Ovary (tissue), 7 donors: ENCODE data around the genes SYT15B, ERCC6, C10orf53 and ASAH2.

- PRO-cap, 7 experiments, result no peak in any of the 7 experiments
- RAMPAGE, long total RNA, 2 experiments, result no peak in any of the 2 experiments
Measured at GRCh38 chr10:47082315-47082768, 171.1 kb downstream of the PTPN20 start.

DNA sequence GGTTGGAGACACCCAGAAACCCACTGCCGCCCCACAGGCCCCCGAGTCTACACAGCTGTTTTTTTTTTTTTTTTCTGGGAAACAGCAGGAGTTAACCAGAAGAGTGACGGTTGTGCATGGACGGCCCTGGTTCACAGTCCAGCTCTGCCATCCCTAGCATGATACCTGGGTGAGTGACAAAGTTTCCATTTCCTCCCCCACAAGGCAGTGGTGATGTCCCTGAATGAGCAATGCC is 154.5 kb upstream of the GDF10 start:
- PRO-cap, 7 experiments, result no peak in any of the 7 experiments
- RAMPAGE, long total RNA, 2 experiments, result no peak in any of the 2 experiments

DNA sequence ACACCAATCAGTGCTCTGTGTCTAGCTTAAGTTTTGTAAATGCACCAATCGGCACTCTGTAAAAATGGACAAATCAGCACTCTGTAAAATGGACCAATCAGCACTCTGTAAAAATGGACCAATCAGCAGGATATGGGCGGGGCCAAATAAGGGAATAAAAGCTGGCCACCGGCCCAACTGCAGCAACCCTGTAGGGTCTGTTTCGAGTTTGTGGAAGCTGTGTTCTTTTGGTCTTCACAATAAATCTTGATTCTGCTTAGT is 133.2 kb upstream of the GDF10 start:
- PRO-cap, 7 experiments, result no peak in any of the 7 experiments
- RAMPAGE, long total RNA, 2 experiments, result no peak in any of the 2 experiments

DNA sequence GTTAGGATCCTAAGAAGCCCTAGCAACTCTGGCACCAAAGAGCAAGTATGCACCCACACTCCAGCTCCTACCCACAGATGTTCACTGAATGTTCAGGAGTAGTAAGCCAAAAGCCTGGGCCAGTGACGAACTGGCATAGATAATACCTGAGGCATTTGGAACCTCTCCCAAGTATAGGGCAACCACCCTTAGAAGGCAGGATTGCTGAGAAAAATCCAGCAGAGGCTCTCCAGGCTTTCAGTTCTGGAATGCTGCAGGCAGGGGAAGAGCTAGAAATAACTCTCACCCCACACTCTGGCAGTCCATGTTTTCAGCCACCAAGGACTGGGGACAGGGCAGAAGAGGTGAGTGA is 90.3 kb downstream of the SYT15B start:
- PRO-cap, 7 experiments, result no peak in any of the 7 experiments
- RAMPAGE, long total RNA, 2 experiments, result no peak in any of the 2 experiments

DNA sequence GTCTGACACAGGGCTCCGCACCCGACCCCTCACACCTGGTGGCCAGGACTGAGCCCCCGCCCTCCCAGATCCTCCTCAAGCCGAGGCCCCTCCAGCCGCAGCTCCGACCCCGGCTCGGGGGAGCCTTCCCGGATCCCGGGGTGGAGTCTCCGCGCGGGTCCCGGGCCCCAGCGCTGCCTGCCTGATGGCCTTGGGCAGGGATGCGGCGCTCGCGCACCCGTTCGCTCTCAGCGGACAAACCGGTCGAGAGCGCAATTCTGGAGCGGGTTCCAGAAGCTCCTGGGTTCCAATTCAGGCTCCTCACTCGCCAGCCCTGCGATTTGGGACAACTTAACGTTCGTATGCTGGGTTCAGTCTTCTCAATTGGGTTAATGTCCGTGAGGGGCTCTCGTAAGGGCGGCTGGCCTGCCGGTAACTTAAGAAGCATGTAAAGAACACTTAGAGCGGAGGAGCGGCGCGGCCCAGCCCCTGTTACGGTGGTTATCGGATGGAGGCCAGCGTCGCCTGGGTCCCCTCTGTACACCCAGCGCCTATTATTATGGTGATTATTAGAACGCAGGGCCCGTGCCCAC is at the start of gene SYT15B:
SYT15B (minus strand) TSS at position 555 of the 572 bp plus-strand sequence.
- PRO-cap, 7 experiments, result no peak in any of the 7 experiments
- RAMPAGE, long total RNA, 2 experiments, result no peak in any of the 2 experiments

DNA sequence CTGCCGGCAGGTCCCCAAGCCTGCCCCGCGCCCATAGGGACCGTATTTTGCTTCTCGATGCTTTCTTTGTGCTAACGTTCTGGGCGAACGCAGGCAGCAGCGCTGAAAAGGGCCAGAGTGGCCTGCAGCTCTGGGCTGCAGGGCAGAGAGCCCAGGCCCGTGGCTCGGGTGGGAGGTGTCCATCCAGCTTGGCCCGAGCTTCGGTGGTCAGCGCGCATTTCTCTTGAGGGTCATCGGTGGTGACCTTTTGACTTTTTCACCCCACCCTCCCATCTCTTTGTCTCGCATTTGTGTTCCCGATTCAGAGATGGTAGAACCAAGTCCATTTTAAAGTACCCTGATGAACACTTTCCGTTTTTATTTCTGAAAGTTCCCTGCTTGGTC is 771 bp downstream of the MAPK8 start:
- PRO-cap, 7 experiments, result peak in 1 of 7 experiments; most common plus-strand start position 60 of the sequence (in 1)
- RAMPAGE, long total RNA, 2 experiments, result no peak in any of the 2 experiments

DNA sequence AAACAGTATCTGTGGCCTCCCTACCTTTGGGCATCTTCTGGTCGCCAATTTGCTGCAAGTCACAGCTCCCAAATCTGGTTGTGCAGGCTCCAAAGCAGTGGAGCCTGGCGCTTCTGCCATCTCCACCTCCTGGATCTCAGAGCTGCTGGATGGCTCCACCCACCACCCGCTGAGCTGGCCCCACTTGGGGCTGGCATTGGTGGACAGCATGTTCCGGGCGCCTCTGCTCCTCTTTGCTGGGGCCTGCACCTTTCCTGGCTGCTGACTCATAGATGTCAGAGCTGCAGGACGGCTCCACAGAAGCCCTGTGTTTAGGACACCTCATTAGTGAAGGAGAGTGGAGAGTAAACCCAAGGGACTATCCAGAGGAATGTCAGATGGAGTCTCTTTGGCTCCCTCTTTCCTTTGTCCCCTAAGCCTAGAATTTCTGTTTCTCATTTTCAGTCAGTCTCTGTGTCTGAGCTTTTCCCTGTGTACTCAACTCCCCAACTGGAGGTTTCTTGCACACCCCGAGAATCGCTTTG is 27.4 kb downstream of the MAPK8 start:
- PRO-cap, 7 experiments, result no peak in any of the 7 experiments
- RAMPAGE, long total RNA, 2 experiments, result no peak in any of the 2 experiments

DNA sequence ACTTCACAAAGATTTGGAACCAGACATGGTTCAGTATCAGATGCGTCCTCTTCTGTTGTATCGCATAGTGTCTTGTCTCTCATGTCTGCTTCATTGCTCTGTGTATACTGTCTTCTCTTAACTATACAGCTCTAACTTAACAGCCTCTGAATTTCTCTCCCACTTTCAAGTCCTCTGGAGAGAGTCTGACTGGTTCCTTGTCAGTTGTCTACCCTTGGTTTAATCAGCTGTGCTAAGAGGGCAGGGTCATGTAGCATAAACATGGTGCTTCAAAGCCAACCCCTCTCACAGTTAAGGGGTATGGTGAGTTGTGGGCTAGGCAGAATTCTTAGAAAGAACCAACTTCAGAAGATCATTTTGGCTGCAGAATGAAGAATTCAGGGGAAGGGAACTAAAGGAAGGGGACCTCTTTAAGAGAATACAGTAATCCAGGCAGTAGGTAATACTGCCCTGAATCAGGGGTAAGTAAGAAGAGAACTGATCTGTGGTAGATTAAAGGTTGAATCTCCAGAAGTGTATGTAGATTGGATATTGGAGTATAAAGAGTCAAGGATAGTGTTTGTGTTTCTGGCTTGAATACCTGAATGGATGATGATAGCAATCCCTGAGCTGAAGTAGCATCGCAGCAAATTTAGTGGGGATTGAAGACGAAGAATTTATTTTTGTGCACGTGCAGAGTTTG is 62.5 kb downstream of the MAPK8 start:
- PRO-cap, 7 experiments, result no peak in any of the 7 experiments
- RAMPAGE, long total RNA, 2 experiments, result no peak in any of the 2 experiments

DNA sequence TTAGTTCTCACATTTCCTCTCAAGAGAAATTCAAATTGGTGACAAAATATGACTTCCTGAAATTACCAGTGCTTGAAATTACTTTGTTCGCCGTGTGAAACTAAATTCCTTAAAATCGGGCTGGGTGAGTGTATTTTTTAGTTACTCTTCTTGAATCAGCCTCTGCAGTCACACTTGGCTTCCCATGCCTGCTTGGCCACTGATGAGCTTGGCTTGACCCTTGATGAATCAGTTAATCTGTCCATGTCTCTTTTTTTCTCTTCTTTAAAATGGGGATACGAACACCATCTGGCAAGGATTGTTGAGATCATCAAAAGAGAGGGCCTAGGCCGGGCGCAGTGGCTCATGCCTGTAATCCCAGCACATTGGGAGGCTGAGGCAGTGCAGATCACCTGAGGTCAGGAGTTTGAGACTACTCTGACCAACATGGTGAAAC is 19.0 kb upstream of the ARHGAP22 start:
- PRO-cap, 7 experiments, result no peak in any of the 7 experiments
- RAMPAGE, long total RNA, 2 experiments, result no peak in any of the 2 experiments

DNA sequence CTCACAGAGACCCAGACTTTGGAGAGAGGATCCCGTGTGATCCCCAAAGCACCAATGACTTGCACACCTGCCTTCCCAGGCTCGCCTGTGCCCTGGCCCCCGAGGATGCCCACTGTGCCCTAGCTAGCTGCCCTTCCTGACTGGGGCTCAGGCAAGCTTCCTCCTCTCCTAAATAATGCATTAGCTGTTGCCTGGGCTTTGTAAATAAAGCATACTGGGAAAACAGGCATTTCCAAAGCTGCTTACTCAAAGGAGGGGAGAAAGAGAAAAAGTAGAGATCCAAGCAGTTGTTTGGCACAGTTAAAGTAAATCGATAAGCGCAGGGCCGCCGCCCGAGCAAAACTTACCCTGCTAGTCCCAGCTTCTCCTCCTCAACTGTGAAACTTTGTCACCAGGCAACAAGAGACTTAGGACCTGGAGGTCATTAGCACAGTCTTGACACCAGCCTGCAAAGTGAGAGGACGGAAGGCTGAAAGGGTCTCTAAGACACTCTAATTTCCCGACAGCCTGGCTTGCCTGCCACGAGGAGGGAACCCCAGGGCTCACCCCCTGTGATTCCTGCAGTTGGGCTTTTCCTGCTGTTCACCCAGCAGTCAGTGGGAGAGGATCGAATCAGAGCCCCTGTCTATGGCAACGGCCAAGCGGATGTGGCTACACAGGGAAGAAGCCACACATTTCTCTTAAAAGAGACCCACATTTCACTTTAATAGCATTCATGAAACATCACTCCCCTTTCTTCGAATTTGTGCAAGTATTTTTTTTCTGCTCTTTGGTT is 4.6 kb downstream of the LRRC18 start:
- PRO-cap, 7 experiments, result no peak in any of the 7 experiments
- RAMPAGE, long total RNA, 2 experiments, result start-site peak on the minus strand in 1 of 2 experiments, centred at position 376 of the sequence, 12 reads per replicate

DNA sequence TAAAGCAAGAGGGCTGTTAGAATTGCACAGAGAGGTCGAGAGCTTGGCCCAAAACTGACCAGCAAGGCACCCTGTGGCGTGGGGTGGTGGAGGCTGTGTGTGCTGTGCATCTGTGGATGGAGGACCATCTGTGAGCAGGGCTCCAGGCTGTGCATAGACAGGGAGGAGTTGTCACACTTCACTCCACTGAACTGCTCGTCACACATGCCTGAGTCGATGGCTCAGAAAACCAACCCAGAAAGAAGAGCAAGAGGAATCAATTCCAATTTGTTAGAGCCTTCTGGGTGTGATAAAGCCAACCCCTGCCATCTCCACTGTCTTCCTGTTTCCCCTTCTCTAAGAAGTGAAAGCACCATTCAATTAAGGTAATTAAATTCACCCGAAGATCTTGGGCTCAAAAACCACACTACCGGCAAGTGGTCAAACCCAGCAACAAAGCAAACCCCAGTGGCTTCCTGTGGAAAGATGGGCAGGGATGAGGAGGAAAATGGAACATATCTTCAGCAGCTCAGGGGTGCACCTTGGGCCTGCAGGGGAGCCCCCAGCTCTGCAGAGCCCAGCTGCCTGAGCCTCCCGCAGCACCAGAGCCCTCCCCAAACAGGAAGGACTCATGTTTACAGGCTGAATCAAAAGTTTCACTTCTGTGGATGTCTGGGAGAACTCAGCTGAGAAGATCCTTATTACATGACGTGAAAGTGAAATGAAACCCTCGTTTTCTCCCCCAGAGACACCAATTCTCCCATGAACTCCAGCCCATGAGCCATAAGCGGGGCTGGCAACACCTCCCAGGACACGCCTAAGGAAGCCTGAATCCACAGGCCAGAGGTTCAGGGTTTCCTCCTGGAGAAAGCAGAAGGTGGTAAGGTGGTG is 10.9 kb downstream of the C10orf71 start:
- PRO-cap, 7 experiments, result no peak in any of the 7 experiments
- RAMPAGE, long total RNA, 2 experiments, result no peak in any of the 2 experiments

GRCh38 chr10:49538690-49539392 is at the start of gene ERCC6:
Gene ERCC6, minus strand, starts transcription at chr10:49539121.
- PRO-cap, 7 experiments, result peak in 7 of 7 experiments; most common plus-strand start chr10:49538855 (in 6); most common minus-strand start chr10:49538777 (in 5)
- RAMPAGE, long total RNA, 2 experiments, result start-site peak on the minus strand in 2 of 2 experiments, at chr10:49539024-49539085 at its widest, 67 to 101 reads per replicate

DNA sequence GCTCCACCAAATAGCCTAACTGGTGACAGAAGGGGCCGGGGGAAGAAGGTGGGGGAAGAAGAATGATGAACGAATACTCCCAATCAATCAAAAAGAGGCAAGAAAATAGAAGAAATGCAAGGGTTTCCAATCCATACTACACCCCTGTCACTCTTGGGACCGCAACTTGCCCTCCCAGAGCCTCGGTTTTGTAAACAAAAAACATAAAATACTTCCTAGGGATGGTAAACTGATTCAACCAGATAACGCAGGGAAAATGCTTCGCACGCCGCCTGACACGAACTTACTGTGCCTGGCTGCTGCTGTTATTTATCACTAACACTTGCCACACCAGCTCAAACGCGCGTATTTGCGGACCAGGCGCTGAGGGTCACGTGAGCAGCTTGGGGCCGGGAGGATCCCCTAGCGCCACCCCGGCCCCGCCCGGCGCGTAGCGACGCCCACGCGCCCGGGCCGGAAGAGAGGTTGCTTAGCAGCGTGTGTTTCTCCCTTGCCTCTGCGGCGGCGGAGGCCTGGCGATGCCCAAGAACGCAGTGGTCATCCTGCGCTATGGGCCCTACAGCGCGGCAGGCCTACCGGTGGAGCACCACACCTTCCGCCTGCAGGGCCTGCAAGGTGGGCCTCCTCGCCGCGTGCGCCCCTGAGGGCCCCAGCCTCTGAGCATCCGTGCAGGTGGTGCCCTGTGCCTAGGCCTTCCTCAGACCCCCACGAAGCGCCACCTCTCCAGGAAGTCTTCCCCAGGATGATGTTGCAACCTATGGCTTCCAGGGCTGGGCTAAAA is at the start of gene C10orf53:
C10orf53 (plus strand) TSS at position 472 of the 781 bp plus-strand sequence.
- PRO-cap, 7 experiments, result no peak in any of the 7 experiments
- RAMPAGE, long total RNA, 2 experiments, result no peak in any of the 2 experiments

DNA sequence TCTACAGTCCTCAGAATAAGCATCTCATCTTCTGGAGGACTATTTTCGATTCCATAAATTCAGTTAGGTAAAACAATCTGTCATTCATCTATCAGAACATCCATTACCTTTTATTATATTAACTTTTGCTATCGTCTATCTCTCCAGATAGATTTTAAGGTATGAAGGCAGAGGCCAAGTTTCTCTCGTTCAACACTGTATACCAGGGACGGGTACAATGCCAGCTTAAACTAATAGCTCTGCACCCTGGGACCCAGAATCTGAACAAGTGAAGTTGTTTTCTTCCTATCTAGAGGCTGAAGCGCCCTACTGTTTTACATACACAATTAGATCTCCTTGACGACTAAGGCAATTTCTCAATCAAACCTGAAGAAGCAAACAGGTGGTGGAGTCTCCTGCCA is 946 bp downstream of the PARG start:
- PRO-cap, 7 experiments, result no peak in any of the 7 experiments
- RAMPAGE, long total RNA, 2 experiments, result no peak in any of the 2 experiments

DNA sequence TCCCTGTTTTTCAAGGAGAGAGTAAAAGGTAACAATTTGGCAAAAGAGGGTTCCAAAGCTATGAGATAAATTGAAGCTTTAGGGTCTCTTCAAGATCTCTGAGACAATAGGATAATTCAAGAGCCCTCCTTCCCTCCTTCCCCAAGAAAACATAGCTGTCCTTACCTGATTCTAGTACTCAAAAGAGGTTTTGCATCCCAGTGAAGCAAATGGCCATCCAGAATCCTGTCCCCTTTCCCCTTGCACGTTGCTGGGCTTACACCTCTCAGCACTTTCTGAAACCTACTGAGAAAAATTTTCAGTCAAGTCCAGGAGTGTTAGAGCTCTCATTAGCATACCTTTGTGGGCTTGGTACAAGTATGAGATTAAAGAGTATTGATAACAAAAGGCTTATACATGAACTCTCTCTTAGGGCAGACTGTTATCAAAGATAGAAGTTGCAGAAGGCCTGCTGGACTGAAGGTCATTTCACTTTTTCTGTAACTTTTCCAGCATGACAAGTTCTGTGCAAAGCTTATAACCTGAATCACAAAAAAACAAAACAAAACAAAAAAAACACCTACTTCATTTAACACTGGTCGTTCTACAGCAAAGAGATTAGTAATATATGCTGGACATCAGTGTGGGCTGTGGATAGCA is at the start of gene ASAH2:
ASAH2 (minus strand) TSS at position 287 of the 639 bp plus-strand sequence.
- PRO-cap, 7 experiments, result no peak in any of the 7 experiments
- RAMPAGE, long total RNA, 2 experiments, result no peak in any of the 2 experiments

GRCh38 chr10:50362744-50363116 is 111.4 kb upstream of the ASAH2 start:
- PRO-cap, 7 experiments, result no peak in any of the 7 experiments
- RAMPAGE, long total RNA, 2 experiments, result no peak in any of the 2 experiments

DNA sequence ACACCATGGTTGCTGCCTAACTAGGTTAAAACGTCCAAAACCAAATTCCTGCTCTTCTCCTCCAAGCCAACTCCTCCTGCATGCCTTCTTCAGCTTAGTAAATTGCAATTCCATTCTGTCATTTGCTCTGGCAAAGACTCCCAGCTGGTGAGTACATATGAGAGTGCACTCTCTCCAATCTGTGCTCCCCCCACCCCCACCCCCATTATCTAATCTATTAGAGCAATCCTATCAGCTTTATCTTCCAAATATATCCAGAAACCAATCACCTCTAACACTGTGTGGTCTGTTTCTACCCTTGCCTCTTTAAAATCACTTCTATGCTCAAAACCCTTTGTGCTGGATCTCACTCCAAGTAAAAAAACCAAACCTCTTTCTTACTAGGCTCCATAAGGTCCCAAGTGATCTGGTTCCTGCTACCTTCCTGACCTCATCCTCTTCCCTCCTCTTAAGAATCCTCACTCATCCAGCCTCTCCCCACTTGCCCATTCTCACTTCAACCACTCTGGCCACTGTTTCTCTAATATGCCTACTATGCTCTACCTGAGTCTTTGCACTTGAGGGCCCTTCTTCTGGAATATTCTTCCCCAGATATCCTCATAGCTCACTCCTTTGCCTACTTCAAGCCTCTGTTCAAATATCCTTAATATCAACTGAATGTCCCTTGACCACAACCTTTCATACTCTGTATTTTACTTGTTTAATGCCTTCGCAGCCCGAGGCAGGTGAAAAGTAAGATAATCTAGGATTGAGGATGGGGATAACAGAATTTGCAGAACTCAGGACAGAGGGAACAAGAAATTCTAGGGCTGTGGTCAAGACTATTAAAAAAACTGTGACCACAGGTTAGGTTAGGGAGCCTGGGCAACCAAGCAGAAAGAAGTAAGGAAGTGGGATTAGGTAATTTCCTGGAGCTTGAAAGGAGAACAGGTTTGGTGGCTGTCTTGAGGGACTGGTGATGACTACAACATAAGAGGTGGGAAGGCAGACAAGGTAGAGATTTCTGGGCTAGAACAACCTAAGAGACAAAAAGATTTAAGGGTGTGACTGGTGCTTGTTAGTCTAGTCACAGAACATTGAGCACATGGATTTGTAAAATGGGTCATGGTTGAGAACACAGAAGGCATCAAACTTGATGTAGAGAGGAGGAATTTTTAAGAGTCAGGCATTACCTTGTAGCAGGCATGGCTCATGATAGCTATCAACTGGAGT is 123.3 kb upstream of the ASAH2 start:
- PRO-cap, 7 experiments, result no peak in any of the 7 experiments
- RAMPAGE, long total RNA, 2 experiments, result no peak in any of the 2 experiments

DNA sequence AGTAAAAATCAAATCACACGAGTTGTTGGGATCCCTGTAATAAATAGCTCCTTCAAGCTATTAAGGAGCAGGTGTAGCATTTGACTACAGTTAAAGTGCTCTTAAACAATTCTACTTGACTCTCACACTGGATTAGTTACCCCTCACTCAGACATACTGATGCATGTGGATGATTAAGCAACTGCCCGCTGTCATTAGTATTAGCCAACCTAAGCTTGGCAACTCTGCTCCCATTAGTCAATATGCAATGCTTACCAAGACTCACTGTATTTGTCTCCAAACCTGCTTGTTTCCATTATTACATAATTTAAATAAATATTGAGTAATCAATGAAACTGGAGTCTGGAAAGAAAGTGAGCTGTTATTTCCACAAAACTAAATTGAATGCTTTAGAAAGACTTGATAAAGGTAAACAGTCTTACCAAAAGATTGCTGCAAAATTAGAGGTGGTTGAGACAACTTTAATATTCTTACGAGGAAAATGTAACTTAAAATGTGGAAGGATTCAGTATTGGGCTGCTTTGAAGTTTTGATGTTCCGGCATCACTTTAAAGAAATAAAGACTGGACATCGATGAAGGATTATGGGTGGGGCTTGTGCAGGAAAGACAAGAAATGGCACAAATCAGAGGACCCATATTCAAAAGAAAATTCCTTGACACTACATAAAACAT is 144.1 kb upstream of the ASAH2 start:
- PRO-cap, 7 experiments, result no peak in any of the 7 experiments
- RAMPAGE, long total RNA, 2 experiments, result no peak in any of the 2 experiments

- PRO-cap, 7 experiments, result no peak in any of the 7 experiments
- RAMPAGE, long total RNA, 2 experiments, result no peak in any of the 2 experiments
Measured at GRCh38 chr10:50469997-50470369, 153.8 kb downstream of the SGMS1 start.

- PRO-cap, 7 experiments, result no peak in any of the 7 experiments
- RAMPAGE, long total RNA, 2 experiments, result no peak in any of the 2 experiments
Measured at GRCh38 chr10:50648658-50649180, 25.0 kb upstream of the SGMS1 start.